Paraaortic lymph node (tissue), 1 donor: ENCODE results near the gene ZNF66.

- PRO-cap: no peak
Measured at GRCh38 chr19:19355791-19356973, 35.6 kb downstream of the MAU2 start.

DNA sequence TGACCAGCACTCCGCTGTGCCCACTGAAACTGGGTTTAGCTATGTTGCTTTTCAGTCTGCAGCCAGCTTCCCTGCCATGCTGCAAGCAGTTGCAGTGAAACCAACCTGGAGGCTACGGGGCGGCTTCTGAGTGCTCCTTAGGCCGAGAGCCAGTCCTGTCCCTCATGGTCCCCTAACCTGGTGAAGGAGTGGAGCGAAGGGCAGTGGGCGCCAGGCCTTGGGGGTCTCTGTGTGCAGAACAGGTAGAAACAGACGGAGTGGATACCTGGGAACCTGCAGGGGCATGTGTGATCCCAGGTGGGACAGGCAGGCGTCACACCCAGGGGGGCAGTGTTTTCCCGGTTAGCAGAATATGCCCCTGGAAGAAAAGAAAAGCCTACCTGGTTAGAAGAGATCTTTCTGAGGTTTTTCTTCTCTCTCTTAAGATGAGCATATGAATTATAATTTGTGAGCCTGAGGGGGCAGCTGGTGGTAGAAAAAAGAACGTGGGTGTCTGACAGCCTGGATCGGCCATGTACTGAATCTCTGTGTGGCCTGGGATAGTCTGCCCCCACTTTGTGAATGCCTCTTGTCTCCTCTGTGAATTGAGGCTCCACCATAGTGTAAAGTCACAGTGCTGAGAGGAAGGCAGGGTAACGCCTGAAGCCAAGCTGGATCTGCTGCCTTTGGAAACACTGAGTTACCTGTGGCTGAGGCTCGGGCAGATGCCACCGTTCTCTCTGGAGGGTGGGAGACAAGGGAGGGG lies 38.7 kb downstream of the TSSK6 start:
- PRO-cap: no peak

GRCh38 chr19:19495615-19496278 lies 19.6 kb downstream of the TSSK6 start:
- PRO-cap: no peak

GRCh38 chr19:19506187-19507056 lies 8.9 kb downstream of the TSSK6 start:
- PRO-cap: no peak

DNA sequence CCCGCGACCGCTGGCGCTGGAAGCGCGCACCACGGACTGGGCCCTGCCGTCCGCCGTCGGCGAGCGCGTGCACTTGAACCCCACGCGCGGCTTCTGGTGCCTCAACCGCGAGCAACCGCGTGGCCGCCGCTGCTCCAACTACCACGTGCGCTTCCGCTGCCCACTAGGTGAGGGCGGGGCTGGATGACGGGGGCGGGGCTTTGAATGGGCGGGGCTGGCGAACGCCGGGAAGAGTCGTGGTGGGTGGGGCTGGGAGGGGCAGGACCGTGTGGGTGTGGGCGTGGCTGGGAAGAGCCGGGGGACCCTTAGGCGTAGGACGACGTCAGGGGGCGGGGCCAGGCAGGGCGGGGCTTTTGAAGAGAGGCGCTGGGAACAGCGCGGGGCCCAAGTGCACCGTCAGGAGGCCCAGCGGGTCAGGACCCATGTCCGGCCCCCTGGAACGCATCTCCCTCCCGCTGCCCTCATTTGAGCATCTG lies 2.3 kb downstream of the CILP2 start:
- PRO-cap: no peak

- PRO-cap: no peak
Measured at GRCh38 chr19:19599199-19599551, 19.3 kb downstream of the PBX4 start.

GRCh38 chr19:19605862-19606459 lies 12.5 kb downstream of the PBX4 start:
- PRO-cap: no peak

- PRO-cap: no peak
Measured at GRCh38 chr19:19615187-19615562, 3.3 kb downstream of the PBX4 start.

DNA sequence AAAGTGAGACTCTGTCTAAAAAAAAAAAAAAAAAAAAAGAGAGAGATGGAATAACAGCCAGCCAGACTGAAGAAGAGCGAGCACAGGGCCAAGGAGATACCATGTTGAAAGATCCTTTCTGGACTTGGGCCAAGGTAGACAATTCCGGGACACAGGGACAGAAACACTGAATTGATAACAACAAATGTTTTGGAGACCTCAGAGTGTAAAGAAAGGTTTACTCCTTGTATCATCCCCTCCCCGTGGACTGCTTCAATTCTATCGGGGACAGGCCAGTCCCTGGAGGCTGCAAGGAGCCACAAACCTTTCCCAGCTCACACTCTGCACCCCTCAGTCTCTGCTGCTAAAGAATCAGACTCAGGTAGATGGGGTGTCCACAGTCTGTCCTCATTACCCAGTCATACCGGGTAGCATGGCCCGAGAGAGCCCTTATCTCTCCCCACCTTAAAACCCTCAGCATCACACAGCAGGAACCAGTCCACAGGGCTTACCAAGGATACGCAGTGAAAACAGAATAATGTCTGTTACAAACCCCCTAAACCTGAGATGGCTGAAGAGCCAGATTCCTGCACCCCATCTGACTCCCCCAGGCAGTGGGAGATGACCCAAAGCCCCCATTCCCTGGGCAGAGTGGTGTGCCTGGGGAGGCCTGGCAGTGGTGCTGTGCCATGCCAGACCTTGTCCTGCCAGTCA lies 4.4 kb downstream of the LPAR2 start:
- PRO-cap: no peak

GRCh38 chr19:19629972-19631035 lies 2.3 kb upstream of the LPAR2 start:
- PRO-cap: no peak

DNA sequence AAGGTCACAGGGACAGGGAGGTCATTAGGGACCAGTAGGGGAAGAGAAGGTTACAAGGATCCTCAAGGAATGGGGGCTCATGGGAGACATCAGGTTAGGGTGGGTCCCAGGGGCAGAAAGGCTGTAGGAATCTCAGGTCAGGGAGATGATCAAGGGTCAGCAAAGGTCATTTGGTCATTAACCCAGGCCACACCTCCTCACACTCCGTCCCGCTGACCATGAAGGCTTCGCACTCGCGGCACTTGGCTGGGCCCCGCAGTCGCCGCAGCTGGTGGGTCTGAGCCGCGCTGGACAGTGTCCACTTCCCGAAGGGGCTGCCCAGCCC lies 7.2 kb upstream of the LPAR2 start:
- PRO-cap: unidirectional peak, minus-strand start at position 270 of the sequence

DNA sequence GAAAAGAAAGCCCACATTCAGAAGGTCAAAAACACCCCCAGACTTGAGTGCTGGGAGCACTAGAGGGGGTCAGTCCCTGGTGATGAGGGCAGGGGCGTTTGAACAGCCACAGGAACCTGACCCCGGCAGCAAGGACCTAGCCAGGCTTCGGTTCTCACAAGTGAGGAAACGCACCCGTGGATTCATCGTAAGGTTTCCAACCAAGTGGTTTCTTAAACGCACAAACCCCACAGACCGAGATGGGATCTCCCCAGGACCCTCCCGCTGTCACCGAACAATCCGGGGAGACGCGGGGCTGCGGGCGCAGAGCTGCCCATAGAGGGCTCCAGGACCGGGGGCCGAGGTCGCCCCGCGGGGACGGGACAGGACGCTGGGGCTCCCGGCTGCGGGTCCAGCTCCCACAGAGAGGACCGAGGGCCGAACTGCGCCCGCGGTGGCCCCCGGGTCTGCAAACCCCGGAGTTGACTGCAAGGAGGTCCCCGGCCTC lies 457 bp downstream of the ZNF14 start:
- PRO-cap: no peak

GRCh38 chr19:19900003-19900683 lies 603 bp upstream of the ZNF93 start:
- PRO-cap: no peak

GRCh38 chr19:20082436-20083278 lies 4.9 kb downstream of the ZNF90 start:
- PRO-cap: no peak

DNA sequence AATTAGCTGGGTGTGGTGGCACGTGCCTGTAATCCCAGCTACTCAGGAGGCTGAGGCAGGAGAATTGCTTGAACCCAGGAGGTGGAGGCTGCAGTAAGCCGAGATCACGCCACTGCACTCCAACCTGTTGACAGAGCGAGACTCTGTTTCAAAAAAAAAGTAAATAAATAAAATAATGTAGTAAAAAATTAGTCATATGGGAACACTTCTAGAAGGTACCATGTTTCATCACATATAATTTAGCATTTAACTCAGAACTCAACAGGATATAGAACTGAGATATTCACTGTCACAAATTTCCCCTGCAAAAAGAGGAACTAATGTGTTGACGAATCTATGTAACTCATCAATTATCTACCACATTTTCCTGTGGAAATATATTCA lies 1.6 kb downstream of the ZNF737 start:
- PRO-cap: no peak

DNA sequence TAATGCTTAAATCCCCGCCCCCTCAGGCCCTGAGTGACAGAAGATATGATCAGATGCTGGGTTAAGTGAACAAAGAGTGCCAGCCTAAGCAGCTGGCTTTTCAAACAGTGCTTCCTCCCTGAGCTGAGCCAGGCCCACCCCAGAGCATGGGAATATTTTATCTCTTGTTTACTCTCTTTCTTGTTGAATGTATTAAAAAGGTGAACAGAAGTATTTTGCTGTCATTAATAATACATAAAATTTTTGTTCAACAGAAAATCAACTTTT lies 221 bp upstream of the ZNF737 start:
- PRO-cap: bidirectional peak, plus-strand start at position 72 of the sequence, minus-strand start outside the sequence

- PRO-cap: bidirectional peak, plus-strand start at chr19:20776314, minus-strand start at chr19:20776149
Measured at GRCh38 chr19:20775786-20776431, at the start of gene ZNF66. Gene ZNF66 (plus strand): TSS chr19:20776304.

DNA sequence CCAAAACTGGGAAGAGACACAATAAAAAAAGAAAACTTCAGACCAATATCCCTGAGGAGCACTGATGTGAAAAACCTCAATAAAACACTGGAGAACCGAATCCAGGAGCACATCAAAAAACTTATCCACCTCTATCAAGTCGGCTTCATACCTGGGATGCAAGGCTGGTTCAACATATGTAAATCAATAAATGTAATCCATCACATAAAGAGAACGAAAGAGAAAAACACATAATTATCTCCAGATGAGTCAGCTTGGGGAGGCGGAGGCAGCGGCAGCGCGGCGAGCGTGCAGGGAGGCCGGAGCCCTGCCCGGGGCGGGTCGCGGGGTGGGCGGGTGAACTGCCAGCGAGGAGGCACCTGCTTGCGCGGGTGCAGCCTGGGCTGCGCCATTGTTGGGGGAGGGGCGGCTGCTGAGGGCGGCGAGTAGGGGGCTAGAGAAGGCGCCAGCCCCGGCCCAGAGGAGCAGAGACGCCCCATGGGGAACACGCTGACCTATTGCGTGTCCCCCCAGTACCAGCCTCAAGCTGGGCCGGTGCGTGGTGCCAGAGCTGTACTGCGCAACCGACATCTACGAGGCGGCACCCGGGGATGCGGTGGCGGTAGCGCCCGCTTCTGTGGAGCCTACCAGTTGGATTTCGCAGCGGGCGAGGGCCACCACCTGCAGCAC lies 16.9 kb downstream of the ZNF100 start:
- PRO-cap: no peak

GRCh38 chr19:22421751-22422200 lies 370 bp downstream of the ZNF98 start:
- PRO-cap: no peak

DNA sequence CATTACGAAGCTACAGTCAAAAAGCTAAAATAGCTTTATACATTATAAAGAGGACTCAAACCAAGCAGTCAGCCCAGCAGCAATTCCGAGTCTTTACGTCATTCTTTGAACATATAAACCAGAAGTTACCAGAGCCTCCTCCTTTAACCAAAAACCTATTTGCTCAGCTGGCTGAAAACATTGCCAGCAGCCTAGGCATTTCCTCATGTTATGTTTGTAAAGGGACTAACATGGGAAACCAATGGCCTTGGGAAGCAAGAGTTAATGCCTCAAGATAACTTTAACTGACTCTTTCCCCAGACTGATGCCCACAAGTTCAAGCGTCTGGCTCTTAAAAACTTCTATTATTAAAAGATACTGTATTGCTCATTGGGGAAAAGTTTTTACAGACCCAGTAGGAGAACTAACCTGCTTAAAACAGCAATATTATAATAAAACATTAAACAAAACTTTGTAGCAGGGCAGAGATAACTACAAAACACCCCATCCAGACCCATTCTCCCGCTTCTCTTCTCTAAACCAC lies 104.0 kb upstream of the ZNF492 start:
- PRO-cap: no peak